Metanephros (tissue), 2 donors: Measurements from ENCODE around the genes GPR37 and FSCN3.

- RAMPAGE, long total RNA = no peak
These were observed at the start of gene GPR37 for GRCh38 chr7:124765081-124766205. GPR37 (minus strand) TSS chr7:124765792.

- RAMPAGE, long total RNA = no peak
These were observed 595.0 kb downstream of the GRM8 start for GRCh38 chr7:126657607-126658206.

DNA sequence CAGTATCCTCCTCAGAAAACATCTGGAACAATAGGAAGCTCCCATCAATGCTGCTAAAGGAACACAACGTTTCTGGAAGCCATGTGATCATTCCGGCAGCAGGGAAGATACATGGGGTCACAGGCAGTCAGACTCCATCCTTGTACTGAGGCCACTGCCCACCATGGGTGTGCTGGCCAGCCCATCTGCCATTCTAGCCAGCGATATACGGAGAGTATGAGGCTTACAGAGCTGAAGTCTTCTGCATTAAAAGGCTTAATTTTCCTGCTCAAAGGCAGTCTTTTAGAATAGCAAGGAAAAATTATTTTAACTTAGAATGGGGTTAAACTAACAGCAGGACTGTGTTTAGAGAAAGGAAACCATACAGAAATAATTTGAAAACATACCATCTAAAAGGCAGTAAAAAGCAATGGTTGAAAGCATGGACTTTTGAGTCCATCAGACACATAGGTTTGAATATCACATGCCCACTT is 25.0 kb downstream of the GRM8 start:
- RAMPAGE, long total RNA = no peak

DNA sequence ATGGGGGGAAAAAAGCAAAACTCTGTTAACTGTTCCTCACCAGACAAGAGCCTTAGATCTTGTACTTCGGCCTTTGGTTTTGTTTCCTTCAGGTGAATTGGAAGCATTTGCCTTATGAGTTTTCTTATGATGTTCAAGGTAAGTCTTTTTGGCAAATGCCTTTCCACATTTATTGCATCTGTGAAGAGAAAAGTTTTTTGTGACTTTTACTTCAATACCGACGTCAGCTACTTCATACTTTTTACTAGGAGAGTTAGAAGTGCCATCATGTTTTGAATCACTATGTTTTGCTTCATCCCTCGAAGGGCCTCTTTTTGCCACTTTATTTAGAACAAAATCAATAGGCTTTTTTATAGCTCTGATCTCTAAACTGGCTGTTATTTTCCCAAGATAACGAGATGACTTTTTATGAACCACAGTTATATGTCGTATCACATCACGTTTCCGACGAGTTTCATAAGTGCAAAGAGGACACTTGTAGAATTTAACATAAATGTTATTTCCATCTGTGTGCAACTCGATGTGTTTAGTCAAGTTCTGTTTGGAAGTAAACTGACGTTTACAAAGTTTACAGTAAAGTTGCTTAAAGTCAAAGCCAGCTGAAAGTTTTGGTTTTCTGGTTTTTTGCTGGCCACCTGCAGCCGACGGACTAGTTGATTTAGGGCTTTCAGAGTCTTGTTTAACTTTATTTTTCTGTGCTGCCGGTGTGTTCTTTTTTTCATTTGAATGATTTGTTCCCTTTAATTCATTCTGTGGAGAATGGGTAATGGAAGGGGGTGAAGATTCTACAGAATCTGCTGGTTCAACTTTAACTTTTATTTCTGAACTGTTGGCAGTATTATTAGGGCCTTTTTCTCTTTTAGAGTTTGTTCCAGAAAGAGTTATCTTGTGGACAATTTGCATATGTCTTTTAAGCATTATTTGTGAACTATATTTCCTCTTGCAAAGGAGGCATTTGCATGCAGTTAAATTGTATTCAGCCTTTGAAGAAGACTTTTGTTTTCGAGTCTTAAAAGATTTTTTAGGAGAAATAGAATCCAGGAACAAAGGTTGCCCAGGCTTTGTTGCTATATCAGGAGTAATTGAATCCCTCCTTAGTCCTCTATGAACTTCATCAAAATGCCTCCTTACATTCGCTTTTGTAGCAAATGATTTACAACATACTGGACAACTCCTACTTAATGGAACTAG is 18.8 kb downstream of the ZNF800 start:
- RAMPAGE, long total RNA = no peak

GRCh38 chr7:127593510-127593810 is at the start of gene FSCN3:
FSCN3 (plus strand) TSS chr7:127593736.
- RAMPAGE, long total RNA = no peak

- RAMPAGE, long total RNA = no peak
These were observed 54.5 kb downstream of the LRRC4 start for GRCh38 chr7:127976577-127977304.

DNA sequence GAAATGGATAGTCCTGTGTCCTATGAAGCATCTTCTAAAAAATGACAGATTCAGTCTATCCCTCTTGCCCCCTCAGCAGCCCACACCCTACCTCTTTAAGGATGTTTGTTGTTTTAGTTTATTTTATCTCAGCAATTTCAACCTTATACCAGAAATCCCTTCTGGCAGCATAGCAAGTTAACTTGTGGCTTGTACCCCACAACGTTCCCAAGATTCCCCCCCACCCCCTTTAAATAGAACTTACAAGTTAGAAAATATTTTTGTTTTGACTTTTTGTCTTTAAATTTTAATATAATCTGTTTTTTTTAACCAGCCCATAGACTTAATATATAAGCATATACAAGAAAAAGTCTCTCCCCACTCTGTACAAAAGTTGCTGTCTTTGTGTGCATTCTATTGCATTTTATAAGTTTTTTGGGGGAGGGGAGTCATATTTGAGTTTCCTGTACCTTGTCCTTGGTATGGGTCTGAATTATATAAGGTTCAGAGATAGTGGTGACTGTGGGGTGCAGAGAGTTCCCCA is 2.9 kb downstream of the LRRC4 start:
- RAMPAGE, long total RNA = no peak

- RAMPAGE, long total RNA = no peak
These were observed 453 bp upstream of the LRRC4 start for GRCh38 chr7:128031788-128031992.

- RAMPAGE, long total RNA = no peak
These were observed 24.1 kb upstream of the LEP start for GRCh38 chr7:128217024-128217387.

- RAMPAGE, long total RNA = no peak
These were observed 9.5 kb downstream of the IMPDH1 start for GRCh38 chr7:128400224-128400723.

GRCh38 chr7:128408534-128409353 is 1.0 kb downstream of the IMPDH1 start:
- RAMPAGE, long total RNA = no peak

GRCh38 chr7:128453764-128454261 is 1.9 kb upstream of the HILPDA start:
- RAMPAGE, long total RNA = no peak

GRCh38 chr7:128530276-128531287 is 54.0 kb downstream of the METTL2B start:
- RAMPAGE, long total RNA = no peak

- RAMPAGE, long total RNA = no peak
These were observed 4.2 kb downstream of the CALU start for GRCh38 chr7:128743297-128743874.

DNA sequence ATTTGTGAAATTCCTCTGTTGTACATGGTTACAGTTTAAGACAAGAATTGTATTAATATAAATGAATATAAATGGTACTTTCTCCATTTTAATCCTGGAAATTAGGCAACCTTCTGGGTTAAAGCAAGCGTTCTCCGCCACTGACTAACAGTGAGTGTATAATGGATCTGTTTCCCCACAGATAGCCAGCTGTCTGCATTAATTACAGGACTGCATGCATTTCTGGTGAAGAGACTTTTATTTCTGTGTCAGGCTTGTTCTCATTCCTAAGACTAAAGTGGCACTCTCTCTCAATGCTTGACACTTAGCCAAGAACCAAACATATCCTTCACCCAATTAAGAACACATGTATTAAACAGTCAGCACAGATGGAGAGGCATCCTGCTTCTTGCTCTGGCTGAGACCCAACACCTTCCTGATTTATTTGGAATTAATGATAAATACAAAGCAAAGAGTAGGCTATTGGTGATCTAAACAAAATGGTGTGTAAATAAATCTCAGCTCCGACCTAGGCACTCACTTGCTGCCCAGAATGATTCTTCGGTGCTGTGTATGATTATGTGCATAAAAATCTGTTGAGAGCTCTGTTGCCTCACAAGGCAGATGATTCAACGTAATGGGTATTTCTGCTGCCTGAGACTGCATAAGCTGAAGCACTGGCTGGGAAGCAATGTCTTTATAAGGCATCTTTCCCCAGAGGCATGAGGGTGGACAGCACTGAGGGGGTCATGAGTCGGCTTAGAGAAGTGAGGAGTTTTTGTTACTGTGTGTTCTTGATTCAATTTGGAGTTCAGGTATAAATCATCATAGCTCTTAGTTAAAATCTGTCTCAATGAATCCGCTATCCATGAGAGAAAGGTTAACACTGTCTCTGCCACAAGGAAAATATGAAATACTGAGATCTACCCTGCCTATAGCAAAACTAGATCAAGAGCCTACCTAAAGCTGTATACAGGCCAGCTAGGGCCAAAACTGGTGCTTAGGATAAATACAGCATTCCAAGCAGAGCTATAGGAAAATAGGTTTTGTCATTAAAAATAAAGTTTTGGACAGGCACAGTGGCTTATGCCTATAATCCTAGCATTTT is 16.9 kb downstream of the CALU start:
- RAMPAGE, long total RNA = no peak

DNA sequence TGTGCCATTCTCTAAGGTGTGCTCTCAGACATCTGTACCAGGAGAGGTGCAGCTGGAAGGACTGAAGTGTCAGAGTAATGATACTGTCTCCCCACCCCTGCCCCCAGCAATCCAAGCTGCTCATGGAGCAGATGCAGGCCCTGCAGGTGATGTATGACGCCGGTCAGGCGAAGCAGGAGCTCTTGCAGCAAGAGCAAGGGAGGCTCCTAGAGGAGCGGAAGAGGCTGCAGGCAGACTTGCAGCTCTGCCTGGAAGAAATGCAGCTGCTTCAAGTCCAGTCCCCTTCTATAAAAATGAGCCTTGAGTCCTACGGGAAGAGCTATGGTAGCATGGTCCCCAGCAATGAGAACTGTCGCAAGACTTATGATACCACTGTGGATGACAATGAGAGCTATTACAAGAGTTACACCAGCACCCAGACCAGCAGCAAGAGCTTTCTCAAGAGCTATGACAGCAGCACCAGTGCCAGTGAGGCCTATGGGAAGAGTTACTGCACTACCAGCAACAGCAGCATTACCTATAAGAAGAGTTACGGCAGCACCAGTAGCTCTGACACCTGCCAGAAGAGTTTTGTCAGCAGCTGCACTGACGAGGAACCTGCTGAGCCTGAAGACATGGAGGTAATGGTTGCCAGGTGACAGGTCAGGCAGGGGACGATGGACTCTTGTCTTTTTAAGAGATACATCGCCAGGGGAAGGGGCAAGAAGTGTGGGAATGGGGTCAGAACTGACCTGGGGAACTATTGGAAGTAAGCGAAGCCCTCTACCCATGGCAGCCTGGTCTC is 18.3 kb upstream of the FLNC start:
- RAMPAGE, long total RNA = no peak

- RAMPAGE, long total RNA = no peak
These were observed 10.3 kb downstream of the FLNC start for GRCh38 chr7:128840407-128841018.

- RAMPAGE, long total RNA = no peak
These were observed 11.3 kb upstream of the ATP6V1F start for GRCh38 chr7:128851053-128851998.

- RAMPAGE, long total RNA = no peak
These were observed 9.2 kb upstream of the ATP6V1F start for GRCh38 chr7:128853260-128854045.

GRCh38 chr7:128867263-128867718 is 1.2 kb downstream of the ATP6V1FNB start:
- RAMPAGE, long total RNA = no peak